Measurements from ENCODE around the gene RAD51AP1.

DNA sequence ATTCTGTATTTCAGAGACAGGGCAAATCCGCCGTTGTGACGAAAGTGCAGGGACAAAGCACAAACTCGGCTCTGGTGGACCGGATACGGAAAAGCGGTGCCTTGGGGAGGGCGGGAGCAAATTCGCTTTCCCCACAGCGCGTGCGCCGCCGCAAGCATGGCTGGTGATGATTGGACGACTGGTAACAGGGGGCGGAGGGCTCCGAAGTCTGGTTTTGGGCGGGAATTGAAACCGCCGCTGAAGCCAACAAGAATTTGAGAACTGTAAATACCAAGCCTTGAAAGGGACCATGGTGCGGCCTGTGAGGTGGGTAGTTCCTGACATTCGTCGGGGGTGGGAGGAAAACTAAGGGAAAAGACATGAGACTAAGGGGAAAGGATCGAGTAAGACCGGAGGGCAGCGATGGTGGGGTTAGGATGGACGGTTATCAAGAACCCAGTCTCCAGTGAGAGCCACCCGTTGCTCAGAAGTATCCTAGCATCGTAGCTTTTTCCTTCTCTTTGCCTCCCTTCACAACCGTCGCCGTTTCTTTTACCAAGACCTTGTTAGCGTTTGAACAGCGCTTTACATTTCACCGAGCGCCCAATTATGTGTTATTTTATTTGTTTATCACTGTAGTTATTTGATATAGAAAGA is at the start of gene RAD51AP1:
RAD51AP1 (plus strand) TSS at position 240 of the 636 bp plus-strand sequence.
- PRO-cap = bidirectional peak, plus-strand start at position 157 of the sequence, minus-strand start outside the sequence

DNA sequence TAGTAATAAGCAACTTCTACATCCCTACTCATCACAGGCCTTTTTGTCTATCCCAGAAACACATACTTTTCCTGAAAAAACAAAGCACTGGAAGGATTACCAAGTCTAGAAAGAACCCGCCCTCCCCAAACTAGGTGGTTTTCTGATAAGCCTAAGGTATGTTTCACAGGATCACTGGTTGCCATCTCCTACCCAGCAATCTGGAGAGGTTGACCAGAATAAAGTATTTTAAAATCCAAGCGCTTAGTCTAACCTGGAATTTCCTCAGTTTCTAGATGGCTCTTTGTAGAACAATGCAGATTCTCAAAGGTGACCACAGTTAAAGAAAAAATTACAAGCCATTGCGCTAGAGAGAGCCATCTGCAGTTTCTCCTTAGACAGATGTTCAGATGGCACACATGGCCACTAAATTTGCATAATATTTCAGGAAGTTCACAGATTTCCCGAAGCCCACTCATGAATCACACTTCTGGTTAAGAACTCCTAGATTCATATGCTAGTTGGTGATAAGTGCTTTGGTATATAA is 893 bp downstream of the AKAP3 start:
- PRO-cap = no peak

DNA sequence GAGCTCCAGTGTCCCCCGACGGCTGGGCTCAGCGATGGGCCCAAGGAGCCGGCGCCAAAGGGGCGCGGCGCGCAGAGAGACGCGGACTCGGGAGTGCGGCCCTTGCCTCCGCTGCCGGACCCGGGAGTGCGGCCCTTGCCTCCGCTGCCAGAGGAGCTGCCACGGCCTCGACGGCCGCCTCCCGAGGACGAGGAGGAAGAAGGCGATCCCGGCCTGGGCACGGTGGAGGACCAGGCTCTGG is 485 bp downstream of the KCNA5 start:
- PRO-cap = no peak

DNA sequence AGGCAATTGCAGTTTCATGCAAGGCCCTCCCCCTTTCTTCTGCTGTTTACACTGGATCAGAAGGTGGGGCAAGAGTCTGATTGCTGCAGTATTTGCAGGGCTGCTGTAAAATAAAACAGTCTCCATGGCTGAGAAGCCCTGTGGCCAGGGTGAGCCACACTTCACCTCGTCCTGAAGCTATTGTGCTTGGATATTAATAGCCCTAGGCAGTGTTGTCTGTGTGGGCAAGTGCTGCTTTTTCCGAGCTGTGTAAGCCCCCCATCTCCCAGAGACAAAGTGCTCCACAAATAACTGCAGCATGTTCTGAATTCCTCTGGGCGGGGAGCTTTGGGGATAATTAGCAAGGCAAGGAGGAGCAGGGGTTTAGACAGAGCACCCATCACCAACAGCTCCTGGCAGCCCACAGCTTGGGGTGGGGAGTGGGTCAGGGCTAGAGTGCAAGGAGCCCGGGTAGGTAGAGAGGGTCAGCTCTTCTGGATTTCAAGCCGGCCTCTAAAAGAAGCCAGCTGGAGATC is 187.2 kb upstream of the NTF3 start:
- PRO-cap = no peak

DNA sequence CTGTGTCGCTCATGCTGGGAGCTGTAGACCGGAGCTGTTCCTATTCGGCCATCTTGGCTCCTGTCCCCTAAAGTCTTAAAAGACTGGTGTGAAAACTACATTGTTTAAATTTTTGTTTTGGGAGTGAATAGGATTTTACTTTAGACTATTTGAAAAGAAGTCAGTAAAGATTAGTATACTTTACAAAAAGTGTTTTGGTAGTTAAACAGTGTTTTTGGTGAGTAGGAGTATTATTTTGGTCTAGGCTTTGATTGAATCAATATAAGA is 141.1 kb upstream of the NTF3 start:
- PRO-cap = no peak

- PRO-cap = no peak
These were observed 2.0 kb upstream of the NTF3 start for GRCh38 chr12:5429743-5430547.

DNA sequence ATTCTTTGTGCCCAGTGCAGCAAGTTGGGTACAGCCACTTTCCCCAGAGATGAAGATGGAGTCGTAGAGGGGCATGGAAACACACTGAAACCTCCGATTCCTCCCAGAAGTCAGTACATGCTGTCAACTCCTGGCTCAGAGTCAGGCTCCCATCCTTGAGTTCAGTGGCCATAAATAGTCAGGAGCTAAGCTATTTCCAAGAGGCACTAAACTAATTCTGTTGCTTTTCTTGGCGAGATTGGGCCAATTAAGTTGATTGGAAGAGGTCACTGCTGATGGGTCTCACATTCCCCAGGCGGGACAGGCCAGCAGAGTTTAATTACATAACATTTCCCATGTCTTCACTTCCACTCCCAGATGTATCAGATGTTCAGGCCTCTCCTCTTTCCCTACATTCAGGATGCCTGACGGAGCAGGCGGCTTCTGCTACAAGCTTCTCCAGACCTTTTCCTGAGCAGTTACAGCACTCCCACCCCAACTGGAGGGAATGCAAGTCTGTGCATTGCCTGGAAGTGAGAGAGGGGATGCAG is 5.2 kb downstream of the NTF3 start:
- PRO-cap = unidirectional peak, plus-strand start at position 394 of the sequence

DNA sequence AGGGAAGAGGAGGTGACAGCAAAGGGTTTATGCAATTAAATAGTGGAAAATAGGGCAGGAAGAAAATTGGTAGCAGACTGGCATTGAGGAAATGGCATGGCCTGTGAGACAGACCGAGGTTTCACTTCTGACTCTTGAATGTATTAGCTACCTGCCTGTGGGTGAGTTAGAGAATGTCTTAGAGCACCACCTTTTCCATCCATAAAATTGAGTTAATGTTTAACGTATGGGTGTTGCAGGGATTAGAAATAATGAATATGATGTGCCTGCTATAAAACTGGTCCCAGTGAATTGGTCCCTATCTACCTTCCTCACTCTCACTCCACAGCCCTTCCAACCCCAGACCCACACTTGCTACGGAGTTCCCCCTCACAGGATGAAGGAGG is 116.6 kb downstream of the NTF3 start:
- PRO-cap = no peak

DNA sequence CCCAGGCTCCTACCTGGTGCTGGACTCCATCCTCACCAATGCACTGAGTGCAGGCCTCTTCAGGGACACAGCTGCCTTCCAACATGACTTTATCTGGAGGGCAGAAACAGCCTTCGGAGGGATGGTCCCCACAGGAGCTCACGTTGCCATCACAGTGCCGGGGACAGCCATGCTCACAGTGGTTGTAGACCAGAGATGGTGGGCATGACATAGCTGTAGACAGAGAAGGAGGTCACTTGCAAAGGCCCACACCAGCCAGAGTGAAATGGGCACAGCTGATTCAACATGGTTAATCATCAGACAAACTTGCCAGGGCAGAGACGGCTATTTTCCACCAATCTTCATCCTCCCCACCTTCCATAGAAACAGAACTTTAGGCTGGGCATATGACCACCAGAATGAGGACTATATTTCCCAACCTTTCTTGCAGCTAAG is 46.8 kb upstream of the ANO2 start:
- PRO-cap = no peak

GRCh38 chr12:6072007-6073019 is 52.2 kb downstream of the VWF start:
- PRO-cap = no peak

GRCh38 chr12:6088494-6088811 is 36.0 kb downstream of the VWF start:
- PRO-cap = no peak

GRCh38 chr12:6122864-6123709 is 1.4 kb downstream of the VWF start:
- PRO-cap = no peak

GRCh38 chr12:6193874-6194284 is 6.3 kb upstream of the CD9 start:
- PRO-cap = no peak

- PRO-cap = no peak
These were observed 1.0 kb downstream of the CD9 start for GRCh38 chr12:6201121-6201777.

- PRO-cap = no peak
These were observed 7.1 kb downstream of the CD9 start for GRCh38 chr12:6207015-6207972.

- PRO-cap = no peak
These were observed 37.7 kb downstream of the CD9 start for GRCh38 chr12:6237664-6238515.

DNA sequence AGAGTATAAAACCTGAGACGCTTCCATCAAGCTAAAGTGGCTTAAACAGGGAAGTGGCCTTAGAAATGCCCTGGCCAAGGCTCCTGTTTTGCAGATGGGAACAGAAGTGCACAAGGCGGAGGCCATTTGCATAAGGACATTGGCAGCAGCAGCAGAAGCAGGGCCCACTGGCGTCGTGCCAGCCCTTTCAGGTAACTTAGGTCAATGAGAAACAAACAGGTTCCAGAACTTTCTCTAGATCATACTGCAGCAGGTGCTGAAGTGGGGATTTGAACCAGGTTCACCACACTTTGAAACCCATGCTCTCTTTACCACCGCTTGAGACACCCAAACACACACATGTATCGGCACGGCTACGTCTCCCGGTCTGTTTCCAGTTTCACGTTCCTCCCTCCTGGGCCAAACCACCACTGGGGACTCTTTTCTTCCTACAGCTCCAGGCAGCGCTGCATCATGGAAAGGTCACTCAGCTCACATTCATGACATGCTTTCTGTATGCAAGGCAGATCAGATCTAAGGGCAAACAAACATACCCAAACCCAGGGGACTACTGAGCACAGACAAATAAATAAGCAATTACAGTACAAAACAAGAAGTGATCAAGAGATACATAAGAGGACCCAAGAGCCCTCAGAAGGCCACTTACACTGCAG is 45.9 kb upstream of the PLEKHG6 start:
- PRO-cap = no peak

DNA sequence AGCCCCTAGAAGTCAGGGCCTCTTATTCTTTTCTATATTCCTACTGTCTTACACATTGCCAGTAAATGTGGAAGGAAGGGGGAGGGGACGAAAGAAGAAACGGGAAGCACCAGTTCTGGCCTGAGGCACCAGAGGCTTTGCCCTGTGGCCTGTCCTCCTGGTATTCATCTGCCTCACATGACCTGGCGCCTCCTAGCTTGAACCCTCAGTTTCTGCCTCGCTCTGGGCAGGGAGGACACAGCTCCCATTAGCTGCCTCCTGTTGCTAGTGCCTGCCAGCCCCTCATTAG is 3.0 kb upstream of the PLEKHG6 start:
- PRO-cap = no peak

DNA sequence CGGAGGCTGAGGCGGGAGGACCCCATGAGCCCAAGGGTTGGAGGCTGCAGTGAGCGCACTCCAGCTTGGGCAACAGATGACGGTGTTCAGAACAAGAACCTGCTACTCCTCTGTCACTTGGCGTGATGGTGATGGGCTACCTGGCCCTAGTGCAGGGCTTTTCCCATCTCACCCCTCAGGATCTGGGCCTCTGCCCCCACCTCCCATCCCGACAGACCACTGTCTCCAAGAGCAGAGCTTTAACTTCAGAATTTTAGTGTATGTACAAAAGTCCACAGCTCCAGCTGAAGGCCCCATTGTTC is 13.4 kb downstream of the TNFRSF1A start:
- PRO-cap = no peak

DNA sequence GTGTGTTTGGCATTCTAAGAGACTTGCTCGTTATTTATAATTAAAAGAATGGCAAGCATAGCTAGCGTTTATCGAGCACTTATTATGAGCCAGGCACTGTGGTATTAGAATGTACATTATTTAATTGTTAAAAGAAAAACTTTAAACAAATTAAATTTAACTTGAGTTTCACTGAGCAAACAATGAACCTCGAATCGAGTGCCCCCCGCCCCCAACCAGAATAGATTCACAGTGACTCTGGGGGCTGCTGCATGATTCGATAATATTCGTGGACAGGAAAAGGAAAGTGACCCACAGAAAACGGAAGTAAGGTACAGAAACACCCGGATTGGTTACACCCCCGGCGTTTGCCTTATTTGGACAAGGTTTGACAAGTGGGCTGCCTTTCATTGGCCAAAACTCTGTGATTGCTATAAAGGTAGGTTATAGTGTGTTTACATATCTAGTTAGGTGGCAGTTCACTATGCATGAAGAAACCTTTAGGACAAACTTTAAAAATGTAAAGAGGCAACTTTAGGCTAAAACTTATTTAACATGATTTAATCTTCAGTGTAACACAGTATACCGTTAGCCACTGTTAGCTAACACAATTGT is 7.3 kb downstream of the SCNN1A start:
- PRO-cap = no peak